Thoracic aorta (tissue), 1 donor: ENCODE measurements around the gene DLEU7.

GRCh38 chr13:46662691-46663016 lies 109.7 kb downstream of the LRCH1 start:
- RAMPAGE, long total RNA = no peak

- RAMPAGE, long total RNA = no peak
Observed at GRCh38 chr13:46893815-46894563, 2.9 kb downstream of the HTR2A start.

- RAMPAGE, long total RNA = no peak
Observed at GRCh38 chr13:48001950-48002464, 934 bp upstream of the SUCLA2 start.

DNA sequence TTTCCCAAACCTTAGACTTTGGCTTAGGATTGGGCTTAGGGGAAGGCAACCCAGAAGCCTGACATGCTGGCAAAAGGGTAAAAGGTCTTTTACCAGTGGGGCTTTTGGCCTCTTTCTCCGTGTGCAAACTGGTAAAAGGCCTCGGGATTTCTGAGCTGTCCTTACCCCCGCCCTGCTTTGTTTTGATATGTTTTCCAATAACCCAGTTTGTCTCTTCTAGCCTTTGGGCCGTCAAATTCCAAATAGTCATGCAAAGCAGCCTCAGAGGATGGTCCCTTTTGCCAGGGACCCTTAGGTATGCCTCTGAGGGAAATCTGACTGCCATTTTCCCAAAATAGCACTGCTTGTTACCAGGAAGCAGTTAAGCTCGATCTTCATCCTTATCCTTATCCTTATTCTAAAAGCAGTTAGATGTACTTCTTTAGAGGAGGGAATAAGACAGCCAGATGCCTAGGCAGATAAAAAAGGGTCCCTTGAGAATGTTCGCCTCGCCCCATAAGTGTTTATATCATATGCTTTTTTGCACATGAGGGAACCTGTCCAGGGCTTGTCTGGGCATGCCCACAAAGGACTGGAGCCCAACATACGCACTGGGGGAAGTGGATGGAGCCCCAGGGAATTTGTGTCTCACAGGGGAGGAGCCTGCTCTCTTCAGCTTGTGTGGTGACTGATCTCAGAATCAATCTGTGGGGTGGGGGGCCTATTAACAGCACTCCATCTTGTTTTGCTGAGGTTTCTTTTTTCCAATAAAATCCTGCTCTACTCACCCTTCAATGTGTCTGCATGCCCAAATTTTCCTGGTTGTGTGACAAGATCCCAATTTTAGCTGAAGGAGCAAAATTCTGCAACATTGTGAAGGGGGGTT lies 22.8 kb downstream of the MED4 start:
- RAMPAGE, long total RNA = no peak

GRCh38 chr13:48262203-48262901 lies 29.3 kb downstream of the ITM2B start:
- RAMPAGE, long total RNA = no peak

DNA sequence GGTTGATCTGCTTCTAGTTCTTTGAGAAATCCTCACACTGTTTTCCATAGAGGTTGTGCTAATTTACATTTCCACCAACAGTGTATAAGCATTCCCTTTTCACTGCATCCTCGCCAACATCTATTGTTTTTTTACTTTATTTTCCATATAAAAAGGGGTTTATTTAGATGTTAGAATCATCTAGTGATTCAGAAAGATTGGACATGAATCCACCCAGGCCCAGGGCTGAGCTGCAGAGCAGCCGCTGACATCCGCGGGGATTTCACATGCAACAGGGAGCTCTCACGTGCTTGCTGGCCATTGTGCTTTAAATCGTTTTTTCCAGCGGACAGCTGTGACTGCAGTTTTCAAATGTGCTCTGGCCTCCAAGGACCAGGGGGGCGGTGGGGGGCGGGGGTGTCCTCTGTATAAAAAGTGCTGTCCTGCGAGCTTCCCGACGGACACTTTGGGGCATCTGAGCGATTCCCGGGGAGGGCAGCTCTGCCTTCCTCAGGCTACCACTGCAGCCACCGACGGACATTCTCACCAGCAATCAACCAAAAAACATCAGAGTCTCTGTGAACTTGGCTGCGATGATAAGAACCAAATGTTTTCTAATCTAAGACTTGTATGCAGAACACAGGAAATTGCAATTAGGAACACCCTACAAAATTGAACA lies 12.5 kb downstream of the RB1 start:
- RAMPAGE, long total RNA = no peak

- RAMPAGE, long total RNA = no peak
Observed at GRCh38 chr13:48402753-48403971, 9.8 kb downstream of the LPAR6 start.

DNA sequence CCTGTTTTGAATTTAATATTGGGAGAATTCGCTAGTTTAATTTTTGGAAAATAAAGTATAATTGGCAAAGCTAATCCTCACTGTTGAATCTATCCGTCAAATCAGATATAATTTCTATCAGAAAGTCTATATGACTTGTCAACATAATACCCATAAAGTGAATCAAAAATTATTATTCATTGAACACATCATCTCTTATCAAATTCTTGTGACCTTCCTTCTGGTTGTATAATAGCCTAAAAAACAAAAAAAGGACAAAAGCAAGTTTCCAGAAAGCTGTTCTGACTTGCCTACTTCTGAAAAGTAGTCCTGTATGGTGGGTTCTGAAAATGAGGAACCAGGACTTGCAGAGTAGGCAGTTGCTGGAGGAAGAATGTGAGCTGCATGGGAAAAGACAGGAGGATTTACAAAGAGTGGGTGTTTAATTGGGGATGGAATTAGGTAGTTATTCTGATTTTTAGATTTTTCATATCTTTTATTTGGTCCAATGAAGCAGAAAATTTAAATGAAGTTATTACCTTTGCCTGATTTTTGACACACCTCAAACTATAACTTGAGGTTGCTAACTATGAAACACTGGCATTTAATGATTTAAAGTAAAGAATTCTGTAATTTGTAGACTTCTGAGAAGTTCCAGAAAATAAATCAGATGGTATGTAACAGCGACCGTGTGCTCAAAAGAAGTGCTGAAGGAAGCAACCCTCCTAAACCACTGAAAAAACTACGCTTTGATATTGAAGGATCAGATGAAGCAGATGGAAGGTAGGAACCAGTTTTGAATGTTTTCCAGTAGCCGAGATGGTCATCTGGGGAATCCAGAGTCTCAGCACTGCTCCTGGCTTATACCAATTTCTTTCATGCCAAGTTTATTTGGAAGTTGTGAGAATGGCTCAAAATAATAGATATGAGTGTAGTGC lies 56.5 kb downstream of the RCBTB2 start:
- RAMPAGE, long total RNA = start-site peak on the plus strand centred at position 394 of the sequence, 109 bp wide, 35 reads

DNA sequence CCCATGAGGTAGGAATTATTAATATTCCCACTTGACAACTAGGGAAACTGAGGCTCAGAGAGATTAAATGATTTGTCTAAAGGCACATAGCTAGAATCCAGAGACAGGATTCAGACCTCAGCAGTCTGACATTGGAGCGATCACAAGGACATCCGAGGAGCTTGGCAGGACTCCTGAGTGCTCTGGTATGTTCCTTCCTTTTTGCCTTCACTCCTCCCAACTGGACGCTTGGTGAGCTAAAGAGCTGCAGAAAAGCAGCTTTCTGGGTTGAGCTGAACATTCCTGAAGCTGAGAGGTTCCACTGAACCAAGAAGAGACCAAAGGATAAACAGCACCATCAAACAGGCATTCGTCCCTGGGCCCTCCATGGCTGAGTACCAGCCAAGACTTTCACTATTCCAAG lies 96.9 kb downstream of the CYSLTR2 start:
- RAMPAGE, long total RNA = no peak

- RAMPAGE, long total RNA = no peak
Observed at GRCh38 chr13:49791263-49791646, 1.2 kb downstream of the KPNA3 start.

DNA sequence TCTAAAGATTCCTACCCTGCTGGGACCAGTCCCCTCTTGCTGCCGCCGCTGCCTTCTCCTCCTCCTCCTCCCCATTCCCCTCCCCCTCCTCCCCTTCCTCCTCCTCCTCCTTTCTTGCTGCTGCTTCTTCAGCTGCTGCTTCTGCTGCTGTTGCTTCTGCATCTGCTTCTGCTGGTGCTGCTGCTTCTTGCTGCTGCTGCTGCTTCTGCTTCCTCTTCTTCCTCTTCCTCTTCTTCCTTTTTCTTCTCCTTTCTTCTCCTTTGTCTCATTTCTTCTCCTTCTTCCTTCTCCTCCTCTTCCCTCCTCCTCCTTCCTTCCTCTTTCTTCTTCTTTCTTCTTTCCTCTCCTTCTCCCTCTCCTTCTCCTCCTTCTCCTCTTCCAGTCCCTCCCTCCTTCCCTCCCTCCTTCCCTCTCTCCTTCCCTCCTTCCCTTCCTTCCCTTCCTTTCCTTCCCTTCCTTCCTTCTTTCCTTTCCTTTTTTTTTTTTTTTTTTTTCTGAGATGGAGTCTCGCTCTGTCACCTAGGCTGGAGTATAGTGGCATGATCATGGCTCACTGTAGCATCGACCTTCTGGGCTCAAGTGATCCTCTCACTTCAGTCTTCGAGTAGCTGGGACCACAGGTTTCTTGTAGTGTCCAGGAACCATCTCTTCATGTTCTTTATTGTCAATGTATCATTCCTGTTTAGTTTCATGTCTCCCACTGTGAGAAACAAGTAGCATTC lies 20.2 kb upstream of the SPRYD7 start:
- RAMPAGE, long total RNA = start-site peak on the minus strand centred at position 553 of the sequence, 347 bp wide, 16 reads

DNA sequence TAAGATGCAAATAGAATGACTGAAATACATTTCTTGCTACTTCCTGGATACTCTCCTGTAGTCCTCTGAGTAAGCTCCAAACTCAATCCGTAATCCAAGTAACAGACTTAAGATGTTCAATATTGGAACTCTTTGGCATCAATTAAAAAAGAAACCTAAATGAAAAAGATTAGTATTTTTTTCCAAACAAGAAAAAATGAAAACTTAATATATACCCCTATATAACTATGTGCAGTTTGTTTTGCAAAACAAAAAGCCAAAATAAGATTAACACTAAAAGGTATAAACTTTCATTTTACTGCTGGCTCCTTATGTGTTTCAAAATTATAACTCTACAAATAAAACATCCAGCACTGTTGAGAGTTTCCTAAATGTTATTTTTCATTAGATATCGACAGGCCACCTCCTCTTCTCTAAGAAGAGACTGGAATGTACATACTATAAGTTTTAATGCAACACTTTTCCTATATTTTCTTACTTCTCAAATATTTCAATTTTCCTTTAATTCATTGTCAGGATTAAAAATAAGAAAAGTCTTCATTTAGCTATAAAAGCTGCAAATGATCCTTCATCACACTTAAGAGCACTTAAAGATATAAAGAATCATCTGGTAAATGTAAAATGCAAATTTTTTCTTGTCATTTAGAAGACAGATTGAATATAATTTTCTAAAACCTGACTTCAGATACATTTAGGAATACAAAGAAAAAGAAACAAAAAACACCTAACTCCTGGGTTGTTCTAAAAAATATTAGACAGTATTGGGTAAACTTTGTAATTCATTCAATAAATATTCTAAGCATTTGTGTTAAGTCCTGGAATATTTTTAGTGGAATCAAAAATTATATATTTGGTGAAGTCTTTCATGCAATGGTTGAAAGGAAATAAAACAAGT lies 30.1 kb downstream of the KCNRG start:
- RAMPAGE, long total RNA = no peak

DNA sequence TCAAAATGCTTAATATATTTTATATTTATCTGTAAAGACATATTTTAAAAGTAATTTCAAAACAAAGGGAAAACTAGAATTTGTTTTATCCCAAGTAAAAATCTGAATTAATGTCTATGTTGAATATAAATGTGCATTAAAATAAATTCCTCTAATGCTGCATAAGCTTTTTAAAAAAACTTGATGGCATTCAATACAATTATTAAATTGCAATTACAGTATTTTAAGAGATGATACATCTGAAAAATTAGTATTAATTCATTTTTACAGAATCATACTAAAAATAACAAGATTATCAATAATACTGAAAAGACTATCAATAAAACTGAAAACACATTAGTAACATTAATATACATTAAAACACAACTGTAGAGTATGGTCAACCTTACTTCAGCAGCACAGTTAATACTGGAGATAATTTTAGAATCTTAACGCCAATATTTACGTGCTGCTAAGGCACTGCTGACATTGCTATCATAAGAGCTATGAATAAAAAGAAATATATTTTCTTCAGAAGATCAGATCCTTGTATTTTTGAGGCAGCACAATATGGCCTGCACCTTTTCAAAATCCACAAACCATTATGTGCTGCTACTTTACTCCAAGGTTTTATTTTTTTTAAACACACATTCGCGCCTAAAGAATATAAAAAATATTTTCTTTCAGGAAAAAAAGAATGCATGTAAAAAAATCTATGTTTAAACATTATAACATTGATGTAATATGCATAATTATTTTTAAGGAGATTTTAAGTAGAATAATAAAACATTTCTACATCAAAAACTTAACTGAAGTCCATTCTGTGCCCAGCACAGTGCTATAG lies 33.6 kb downstream of the KCNRG start:
- RAMPAGE, long total RNA = no peak

DNA sequence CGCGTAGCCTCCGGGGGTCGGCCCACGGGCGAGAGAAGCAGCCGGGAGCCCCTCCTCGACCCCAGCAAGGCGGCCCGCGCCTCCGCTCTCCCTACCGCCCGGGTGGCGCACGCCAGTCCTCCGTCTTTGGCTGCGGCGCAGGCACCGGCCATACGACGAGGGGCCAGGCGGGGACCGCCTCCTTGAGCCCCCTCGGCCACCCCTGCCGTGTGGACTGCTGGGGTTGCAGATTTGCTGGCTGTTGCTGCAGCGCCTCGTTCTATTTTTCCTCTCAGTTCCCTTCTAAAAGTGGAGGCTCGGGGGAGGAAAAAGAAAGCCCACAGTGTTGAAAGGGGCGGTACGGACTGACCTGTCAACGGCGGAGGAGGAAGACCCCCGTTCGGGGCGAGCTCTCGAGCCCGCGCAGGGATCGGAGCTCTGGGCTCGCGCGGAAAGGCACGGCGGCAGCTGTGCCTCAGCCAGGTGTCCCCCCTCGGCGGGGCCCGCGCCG lies 109.8 kb downstream of the KCNRG start:
- RAMPAGE, long total RNA = no peak

DNA sequence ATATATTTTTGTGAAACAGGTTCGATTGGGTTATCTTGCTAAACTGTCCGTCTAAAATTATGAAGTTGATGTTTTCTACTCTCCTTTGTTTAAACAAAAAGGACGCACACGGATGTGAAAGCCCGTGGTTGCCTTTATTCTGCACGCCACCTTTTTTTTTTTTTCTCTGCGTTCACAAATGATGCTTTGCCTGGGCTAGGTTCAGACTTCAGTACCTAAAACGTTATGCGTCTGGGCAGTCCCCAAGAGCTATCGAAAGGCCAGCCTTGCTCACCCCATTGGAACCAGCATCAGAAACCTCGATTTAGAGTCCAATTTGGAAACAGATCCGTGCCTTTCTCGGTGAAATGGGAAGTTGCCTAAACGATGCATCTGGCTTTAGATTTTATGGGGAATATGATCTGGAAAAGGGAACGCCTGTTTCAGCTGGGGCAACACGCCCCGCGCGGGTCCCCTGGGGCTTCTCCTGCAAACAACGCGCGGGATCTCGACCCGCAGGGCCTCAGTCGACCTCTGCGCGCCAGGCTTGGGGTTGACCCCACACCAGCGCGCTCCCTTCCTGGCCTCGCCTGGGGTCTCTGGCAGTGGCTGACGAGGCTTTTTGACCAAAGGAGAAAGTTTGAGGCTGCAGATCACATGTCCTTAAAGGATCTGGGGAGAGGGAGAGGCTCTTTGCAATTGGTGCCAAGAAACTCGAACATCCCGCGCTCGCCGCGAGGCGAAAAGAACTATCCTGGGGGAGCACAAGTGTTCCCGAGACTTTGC lies 114.1 kb downstream of the KCNRG start:
- RAMPAGE, long total RNA = no peak

GRCh38 chr13:50393609-50394168 lies 378.4 kb downstream of the KCNRG start:
- RAMPAGE, long total RNA = no peak

DNA sequence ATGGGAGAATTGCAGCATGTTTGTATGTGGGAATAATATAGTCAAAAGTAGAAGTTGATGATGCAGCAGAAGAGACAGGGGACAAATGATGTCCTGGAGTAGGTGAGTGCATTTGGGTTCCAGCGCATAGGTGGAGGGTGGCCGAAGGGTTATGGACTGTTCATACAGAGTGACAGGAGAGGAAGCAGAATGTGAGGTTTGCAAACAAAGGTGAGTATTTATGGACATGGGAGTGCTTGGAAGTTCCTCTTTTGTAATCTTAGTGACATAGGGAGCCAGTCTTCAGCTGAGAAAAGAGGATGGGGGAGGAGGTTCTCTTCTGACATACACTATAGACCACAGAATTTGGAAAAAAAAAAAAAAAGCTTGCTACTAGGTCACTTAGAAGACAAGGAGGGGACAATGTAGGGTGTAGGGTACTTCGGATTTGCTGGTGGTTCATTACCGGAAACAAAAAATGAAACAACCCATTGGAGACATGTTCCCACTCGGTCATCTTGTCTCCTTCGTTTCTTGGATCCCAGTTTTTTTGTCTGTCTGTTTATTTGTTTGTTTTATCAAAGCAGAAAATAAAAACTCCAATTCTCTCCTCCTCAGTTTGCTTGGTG lies 331.5 kb downstream of the DLEU7 start:
- RAMPAGE, long total RNA = no peak

DNA sequence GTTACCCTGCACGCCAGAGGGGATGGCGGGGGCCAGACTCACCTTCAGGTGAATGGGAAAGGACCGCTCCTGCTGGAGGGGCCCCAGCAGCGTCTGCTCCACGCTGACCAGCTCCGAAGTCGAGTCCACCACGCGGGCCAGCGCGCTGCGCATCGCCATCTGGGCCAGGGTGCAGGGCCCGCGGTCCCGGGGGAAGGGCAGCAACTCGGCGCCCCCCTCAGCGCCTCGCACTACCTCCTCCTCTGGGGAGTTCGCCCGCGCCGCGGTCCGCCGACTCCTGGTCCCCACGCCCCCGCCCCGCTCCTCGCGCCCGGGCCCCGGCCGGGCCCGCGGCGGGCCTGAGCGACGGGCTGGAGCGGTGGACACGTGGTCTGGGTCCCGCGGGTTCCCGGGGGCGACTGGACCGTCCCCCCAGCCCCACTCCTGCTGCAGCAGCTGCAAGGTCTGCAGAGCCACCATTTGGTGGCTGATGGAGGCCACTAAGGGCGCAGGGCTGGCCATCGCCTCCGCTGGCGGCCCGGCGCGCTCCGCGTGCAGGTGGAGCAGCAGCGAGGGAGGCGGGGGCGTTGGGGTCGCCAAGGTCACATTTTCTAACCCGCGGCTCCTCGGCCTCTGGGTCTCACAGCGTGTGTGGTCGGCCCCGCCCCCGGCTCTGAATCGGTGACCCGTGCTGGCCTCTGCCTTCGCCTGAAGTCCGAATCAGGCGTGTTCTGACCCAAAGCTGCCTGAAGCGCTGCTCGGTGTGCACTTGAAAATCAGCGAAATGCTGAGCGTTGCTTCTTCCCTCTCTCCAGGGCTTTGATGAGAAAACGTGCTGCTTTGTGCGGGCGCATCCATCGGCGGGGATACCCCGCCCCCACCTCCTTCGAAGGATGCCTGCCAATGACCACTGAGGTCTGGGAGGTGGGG lies at the start of gene DLEU7:
Gene DLEU7, minus strand, starts transcription at position 547 of the 909 bp plus-strand sequence.
- RAMPAGE, long total RNA = no peak

GRCh38 chr13:51222569-51223513 lies 643 bp downstream of the FAM124A start:
- RAMPAGE, long total RNA = no peak

GRCh38 chr13:51230544-51231220 lies 8.5 kb downstream of the FAM124A start:
- RAMPAGE, long total RNA = no peak